CMK (cell line): ENCODE data around the genes KHDC1 and DDX43.

DNA sequence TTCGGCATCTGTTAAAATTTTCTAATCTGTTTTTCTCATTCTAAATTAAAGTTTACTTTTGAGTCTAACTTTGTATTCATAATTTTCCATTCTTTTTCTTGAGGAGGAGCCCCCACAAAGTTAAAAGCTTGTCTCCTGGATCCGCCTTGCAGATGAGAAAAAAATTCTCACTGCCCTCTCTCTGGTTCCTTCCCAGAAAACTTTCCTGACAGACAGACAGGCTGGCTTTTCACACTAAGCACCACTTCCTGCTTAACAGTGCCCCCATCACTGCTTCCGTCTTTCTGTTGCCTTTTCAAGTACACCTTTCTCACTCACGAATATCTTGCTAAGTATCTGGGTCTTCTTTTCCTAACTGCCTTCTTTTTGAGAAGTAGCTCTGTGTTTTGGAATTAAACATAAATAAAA lies 19.7 kb upstream of the LMBRD1 start:
- RRBS = no CpG with 5 or more reads among the region's 4 CpGs

DNA sequence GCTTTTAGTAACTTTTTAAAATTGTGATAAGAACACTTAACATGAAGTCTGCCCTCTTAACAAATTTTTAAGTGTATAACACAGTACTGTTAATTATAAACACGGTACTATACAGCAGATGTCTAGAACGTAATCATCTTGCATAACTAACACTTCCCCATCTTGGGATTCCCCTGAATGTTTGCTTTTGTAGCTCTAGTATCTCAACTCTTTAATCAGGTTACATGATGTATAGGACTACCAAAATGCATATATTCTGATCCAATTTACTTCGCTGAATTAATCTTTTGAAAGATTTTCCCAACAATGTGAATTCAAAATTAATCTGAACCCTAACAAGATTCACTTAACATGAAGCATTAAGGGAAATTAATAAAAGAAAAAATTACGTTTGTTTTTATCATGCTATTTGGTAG lies 15.0 kb downstream of the COL19A1 start:
- RRBS = no CpG with 5 or more reads among the region's 4 CpGs

- RRBS = no CpG with 5 or more reads among the region's 6 CpGs
Measured at GRCh38 chr6:69937667-69938231, 71.4 kb downstream of the COL19A1 start.

DNA sequence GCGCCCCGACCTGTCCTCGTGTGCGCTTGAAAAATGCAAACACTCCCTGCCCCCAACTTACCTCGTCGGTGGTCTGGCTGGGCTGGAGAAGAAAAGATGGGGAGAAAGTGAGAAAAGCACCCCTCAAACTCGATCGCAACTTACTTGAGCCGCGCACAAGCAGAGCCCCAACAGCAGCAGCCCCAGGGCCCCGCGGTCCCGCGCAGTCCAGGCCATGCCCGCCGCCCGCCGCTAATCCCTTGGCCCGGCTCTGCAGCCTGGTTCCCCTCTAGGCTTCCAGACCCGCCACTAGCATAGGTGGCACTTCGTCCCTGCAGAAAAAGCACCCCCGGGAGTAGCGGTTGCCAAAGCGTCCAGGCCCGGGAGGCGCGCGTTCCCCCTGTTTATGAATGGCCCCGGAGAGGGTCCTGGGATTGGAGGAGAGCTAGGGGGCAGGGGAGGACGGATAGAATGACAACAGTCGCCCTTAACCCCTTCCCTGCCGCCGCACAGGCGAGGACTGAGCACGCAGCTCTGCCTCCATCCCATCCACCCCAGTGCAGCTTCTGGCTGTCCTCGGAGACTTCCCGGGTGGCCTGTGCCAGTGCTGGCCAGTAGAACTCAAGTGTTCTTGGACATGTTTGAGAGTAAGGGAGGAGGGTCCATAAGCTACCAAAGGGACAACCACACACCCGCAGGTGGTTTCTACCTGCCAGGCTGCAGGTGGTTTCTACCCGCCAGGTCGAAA lies 19.9 kb downstream of the COL9A1 start:
- RRBS = 81% methylated on average over 7 of the region's 40 CpGs

DNA sequence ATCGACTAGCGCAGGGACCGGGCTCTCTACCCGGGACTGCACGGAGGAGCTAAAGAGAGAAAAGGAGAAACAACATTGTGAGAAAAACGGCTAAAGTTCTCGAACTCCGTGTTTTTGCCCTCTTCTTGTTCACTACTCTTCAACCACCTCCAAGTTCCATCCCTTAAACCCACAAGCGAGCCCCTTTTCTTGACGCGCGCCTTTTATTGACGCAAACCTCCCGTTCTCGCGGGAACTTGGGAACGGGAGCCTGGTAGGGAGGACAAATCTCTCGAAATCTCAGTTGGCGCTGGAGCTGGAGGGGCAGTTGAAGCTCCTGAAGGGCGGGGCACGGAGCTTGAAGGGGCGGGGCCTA lies 317 bp upstream of the FAM135A start:
- RRBS = 2% methylated on average over 3 of the region's 22 CpGs

DNA sequence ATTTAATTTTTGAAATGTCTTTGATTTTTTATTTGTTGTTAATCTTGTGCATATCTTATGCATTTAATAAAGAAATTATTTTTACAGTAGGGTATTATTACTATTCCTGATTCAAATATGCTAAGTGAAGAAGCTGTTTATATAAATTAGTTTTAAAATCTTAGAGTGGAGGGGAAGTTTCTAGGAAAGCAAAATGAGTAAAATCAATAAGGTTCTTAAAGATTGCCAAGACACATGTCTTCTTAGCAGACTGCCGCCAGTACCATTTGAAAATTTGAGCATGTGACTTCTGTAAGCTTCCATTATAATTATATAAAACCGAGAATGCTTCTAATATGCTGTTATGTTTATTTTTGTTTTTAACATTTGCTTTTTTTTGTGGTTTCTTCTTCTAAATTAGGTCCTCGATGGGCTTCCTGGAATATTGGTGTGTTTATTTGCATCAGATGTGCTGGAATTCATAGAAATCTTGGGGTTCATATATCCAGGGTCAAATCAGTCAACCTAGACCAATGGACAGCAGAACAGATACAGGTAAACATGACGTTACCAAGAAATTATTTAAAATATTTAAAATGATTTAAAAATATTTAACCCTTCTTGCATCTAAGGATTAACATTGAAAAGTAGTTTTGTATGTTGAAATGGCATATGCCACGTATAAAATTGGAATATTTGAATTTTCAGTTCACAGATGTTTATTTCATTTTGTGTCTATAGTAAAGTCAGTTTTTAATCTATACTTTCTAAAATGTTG lies 64.5 kb downstream of the SMAP1 start:
- RRBS = no CpG with 5 or more reads among the region's 5 CpGs

DNA sequence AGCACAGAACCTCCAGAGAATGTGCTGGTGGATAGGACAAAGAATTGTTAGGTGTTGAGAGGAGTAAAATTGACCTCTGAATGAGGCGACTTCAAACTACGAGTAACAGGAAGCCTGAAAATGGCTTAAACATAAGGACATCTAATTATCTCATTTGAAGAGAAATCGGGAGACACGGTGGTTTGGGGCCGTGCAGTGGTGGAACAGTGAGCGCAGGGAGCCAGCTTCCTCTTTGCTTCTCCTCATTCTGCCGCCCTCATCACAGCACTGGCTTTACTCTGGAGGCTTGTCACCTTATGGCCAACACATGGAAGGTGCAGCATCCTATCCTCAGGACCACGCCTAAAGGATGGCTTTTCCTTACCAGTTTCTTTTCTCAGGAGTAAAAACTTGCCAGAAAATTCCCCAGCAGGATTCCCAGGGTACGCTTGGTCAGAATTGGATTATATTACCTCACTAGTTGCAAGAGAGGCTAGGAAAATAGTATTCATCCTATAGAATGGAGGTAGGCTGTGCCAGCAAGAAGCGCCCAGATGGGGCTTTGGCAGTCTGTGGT lies 114.3 kb downstream of the B3GAT2 start:
- RRBS = no CpG with 5 or more reads among the region's 10 CpGs

GRCh38 chr6:71350294-71350753 lies 61.7 kb downstream of the OGFRL1 start:
- RRBS = no CpG with 5 or more reads among the region's 2 CpGs

DNA sequence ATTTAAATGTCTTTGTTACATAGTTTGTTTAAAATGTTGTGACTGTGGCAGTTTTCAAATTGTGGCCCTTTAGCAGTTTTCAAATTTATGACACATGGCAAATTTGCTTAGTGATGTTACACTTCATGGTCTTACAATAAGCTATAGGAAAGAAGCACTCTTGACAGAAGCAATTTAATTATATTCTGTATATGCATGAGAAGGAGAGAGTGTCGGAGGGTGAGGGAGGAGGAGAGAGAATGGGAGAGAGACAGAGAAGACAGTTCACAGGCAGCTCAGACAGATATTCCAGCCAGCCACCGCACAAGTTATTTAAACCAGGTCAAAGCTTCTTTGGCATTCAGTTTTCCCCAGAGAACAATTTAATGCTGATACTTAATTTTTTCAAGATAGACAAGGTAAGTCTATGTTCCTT lies 255.4 kb upstream of the KCNQ5 start:
- RRBS = no CpG with 5 or more reads among the region's 2 CpGs

DNA sequence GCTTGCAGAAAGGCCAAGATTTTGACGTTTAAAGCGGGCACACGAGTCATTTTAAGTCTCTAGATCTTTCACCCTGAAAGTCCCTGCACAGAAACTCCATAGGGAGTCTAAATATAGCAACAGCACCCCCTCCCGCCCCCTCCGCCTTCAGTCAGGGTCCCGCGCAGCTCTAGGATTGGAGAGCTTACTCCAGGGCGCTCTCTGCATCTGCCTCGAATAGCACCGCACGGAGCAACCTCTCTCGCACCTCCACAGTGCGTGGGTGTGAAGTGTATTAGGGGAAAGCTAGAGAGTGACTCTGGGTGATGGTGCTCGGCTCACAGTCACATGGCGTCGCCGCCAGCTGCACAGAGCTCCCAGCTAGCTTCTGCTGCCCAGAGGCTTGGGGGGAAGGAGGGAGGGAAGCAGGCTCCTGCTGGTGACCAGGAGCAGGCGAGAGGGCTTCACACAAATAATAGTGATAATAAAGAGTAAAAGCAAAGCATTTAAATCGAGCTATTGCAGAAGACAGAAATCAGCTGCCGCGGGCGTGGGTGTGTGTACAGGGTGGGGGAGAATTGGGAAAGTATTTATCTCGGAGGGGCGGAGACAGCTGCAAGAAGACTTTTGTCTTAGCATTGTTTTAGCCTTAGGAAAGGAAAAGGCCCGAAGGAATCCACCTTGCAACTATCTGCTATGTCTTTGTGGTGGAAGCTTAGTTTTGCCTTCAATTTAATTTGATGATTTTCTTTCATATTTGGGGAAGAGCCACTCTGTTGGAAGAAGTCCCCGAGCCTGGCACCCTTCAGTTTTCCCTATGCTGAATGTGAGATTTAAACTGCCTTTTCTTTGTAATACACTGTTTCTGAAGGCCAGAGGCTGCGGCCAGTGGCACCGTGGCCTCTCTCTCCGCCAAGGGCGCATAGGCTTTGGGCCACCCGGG lies 1.6 kb upstream of the KCNQ5 start:
- RRBS = 3% methylated on average over 1 of the region's 31 CpGs

- RRBS = 1% methylated on average over 31 of the region's 61 CpGs
Measured at GRCh38 chr6:73262726-73263540, at the start of gene KHDC1. KHDC1 (minus strand) TSS chr6:73263196.

GRCh38 chr6:73309359-73309628 lies 44.8 kb downstream of the DPPA5 start:
- RRBS = no CpG with 5 or more reads among the region's 8 CpGs

GRCh38 chr6:73394483-73394970 lies at the start of gene DDX43:
DDX43 (plus strand) TSS chr6:73394828.
- RRBS = no CpG with 5 or more reads among the region's 35 CpGs

- RRBS = no CpG with 5 or more reads among the region's 3 CpGs
Measured at GRCh38 chr6:73695145-73695456, 902 bp upstream of the CD109 start.

DNA sequence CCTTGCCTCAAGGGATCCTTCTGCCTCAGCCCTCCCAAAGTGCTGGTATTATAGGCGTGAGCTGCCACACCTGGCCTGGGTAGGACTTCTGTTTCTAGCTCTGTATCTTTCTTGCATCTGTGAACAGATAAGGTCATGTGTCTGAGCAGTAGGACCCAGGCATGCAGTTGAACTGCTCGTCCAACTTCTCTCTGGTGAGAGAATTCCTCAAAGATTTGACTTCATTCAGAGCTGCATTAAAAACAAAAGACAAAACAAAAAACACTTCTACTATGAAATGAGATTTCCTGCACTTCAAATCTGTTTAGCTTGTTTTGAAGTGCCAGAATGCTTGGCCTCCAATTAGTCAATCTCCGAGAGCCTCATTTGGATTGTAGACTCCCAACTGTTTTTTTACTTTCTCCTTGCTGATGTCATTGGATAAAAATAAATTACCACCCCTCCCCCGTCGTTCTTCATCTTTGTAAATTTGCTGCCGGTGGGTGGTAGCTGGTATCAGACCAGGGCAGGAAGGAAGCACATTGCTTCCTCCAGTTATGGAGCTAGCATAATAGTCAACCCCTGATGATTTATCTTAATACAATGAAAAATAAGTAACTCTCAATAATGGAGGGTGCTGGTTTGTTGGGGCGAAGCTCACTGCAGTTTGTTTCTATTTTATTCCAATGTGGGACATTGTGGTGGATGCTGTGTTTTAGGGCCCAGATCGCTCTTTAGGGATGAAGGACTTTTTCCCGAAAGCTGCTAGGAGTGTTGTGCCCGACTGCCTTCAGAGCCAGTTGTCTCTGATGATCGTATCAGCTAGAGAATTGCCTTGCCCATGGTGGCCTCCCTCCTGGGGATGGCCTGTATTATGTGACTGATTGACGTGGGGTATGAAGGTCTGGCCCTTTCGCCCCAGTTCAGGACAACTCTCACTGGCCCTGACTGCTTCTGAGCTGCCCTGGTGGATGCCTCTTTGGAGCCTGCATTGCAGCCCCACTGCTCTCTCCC lies 17.8 kb downstream of the CD109 start:
- RRBS = no CpG with 5 or more reads among the region's 13 CpGs

DNA sequence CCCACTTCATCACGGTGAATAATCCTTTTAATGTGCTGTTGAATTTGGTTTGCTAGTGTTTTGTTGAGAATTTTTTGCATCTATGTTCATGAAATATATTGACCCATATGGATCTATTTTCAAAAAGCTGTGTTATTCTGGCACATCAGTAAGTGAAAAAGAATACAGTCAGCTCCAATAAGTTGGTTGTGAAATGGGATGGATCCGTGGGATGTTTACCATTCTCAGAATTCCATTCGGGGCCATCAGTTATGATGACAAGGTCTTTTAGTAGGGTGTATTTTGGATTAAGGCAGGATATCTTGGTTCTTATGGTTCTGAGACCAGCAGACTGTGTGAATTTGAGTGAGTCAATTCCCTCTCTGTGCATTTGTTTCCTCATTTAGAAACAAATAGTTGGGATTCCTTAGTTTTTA lies 287.3 kb downstream of the CD109 start:
- RRBS = no CpG with 5 or more reads among the region's 3 CpGs

DNA sequence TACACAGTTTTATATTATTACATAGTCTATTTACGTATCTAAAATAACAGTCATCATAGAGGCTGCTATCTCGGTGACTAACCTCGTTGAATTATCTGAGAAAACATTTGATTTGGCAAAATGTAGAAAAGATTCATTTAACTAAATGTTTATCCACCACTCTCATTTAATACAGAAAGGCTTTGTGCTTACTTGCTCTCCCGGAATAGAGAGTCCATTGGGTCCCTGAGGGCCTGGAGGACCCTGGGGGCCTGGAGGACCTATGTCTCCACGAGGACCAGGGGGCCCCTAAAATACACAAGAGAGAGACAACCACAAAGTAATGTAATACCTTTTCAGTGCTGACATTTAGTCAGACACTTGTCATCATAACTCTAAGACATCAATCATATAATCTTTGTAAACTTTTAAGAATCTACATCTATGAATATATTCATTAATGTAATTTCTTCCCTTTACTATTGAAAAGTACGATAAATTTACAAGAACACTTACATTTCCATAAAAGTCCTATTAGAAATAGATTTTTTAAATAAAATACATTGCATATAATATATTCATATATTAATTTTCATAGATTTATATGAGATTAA lies 103.4 kb downstream of the COL12A1 start:
- RRBS = no CpG with 5 or more reads among the region's 6 CpGs

DNA sequence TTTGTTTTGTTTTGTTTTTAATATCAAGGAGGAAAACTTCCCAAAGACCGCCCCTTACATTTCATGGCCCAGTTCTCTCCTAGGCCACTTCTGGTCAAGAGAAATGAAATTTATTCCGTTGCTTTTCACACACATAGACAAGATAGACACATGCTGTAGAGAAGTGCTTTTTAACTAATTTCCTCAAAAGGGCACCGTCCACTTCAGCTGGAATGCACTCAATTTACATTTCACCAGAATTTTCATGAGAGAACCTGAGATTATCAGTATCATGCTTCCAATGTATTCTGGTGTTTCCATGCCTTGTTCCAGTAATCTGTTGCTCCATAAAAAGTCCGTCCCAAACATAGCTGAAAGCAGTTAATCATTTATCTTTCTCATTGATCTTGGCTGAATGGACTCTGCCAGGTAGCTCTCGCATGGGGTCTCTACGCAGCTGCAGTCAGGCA lies 18.3 kb upstream of the COL12A1 start:
- RRBS = no CpG with 5 or more reads among the region's 6 CpGs

- RRBS = no CpG with 5 or more reads among the region's 6 CpGs
Measured at GRCh38 chr6:75306227-75306577, 21.6 kb upstream of the TMEM30A start.